Mononuclear cell (primary cell): Measurements from ENCODE around the genes OSTF1 and PRUNE2.

GRCh38 chr9:72553935-72554853 is 32.8 kb downstream of the TMC1 start:
- RRBS, result no CpG with 5 or more reads among the region's 6 CpGs

- RRBS, result no CpG with 5 or more reads among the region's 5 CpGs
Observed at GRCh38 chr9:72579225-72579737, 57.9 kb downstream of the TMC1 start.

- RRBS, result no CpG with 5 or more reads among the region's 2 CpGs
Observed at GRCh38 chr9:72949093-72949362, 3.8 kb downstream of the ALDH1A1 start.

DNA sequence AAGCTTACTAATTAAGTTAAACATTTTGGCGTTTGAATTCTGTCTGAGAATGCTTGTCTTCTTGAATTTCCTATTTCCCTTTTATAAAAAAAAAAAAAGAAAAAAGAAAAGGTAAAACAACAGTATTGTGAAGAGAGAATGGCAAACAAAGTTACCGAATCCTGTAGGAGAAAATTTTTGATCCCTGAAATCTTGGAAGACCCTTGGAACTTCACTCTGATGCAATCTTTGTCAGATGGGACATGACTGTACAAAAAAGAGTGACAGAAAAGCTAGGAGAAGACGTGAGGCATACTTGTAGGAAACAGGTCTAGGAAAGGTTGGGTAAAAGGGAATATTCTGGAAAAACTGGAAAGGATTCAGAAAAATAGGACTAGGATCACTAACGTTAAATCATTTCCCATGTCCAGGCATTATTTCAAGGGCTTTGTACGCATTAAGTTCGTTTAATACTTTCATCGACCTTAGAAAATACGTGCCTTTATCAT is 3.1 kb downstream of the ALDH1A1 start:
- RRBS, result no CpG with 5 or more reads among the region's 8 CpGs

DNA sequence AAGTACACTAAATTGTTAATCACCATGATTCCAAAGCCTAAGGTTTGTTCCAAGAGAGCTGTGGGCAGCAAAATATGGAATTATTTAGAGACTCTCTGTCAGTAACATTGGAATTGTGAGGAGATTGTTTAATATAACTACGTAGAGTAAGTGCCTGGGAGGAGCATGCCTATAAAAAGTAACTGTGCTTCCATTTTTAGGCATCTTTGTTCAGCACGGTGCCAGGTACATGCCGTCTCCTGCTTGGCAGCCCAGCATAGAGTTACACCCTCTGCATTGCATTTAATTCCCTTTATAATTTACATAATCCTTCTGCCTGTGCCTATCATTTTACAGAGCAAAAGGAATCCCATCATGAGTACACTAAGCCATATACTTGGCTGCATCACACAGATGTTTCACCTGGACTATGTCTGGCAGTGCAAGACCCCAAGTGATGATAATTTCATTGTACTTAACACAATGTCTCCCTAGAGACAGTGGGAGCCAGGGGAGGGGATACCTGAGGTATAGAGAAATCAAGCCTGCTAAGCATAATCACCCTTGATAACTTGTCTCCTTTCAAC is 32.2 kb upstream of the ALDH1A1 start:
- RRBS, result no CpG with 5 or more reads among the region's 3 CpGs

- RRBS, result no CpG with 5 or more reads among the region's 2 CpGs
Observed at GRCh38 chr9:73083387-73084010, 68.2 kb upstream of the ANXA1 start.

DNA sequence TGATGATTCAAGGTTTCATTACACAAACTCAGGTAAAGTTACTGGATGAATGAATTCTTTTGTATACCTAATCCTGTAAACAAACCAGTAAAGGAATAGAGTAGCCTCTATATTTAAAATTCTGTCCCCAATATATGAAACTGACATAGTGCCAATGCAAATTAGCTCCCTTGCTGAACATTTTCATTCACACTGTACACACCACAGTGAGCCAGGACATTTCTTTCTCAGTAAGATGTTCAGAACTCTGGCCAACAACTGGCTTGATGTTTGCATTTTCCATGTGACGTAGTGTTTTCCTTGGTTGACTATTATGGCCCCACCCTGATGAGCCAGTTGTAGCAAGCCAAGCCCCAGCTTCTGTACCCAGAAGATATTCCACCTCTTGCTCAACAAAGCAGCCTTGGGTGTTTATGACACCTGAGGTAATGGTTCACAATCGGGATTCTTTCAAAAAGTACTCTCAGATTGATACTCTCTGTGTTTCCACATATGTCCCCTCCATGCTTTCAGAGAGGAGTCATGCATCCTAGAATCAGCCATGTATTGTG is 17.7 kb upstream of the ANXA1 start:
- RRBS, result no CpG with 5 or more reads among the region's 2 CpGs

DNA sequence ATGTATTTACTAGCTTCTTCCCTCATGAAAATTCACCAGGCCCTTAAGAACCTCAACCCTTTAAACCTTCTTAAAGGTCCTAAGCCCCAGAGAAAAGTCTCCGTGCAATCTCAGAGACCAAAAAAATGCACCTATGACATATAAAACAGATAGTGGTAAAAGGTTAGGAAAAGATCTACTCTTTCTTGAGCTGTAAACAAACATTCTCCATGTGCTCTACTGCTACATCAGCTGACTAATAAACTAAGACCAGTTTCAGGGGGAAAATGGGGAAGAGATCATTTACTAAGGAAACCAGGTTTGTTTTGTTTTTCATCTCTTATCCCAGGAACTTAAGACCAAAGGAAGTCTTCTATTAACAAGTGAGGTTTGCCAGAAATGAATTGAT is 84.0 kb downstream of the RORB start:
- RRBS, result no CpG with 5 or more reads among the region's 1 CpG

- RRBS, result no CpG with 5 or more reads among the region's 3 CpGs
Observed at GRCh38 chr9:75026853-75027219, 1.3 kb downstream of the CARNMT1 start.

GRCh38 chr9:75088405-75089519 is at the start of gene OSTF1:
TSS of gene OSTF1 (plus strand) at chr9:75088514.
- RRBS, result 2% methylated on average over 27 of the region's 75 CpGs

DNA sequence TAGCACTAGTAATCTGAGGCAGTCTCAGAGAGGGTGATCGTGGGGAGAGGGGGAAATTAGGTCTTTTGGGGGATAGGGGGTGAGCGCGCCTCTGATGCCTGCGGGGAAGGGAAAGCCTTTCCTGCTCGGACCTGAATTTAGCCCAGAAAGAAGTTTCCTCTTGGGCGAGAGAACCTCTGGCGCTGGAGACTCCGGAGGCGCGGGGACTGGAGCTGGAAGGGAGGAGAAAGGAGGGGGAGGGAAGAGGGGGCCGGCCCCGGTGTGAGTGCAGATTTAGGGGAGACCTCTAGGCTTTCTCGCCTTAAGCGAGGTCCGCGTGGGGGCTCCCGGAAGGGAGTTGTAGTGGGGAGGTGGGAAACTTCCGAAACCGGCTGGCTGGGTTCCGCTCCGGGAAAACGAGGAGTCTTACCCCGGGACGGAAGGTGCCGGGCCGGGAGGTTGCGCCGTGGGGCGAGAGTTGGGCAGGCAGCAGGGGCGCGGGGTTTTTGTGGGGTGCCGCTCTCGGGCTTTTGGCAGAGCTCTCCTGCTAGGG is 1.3 kb downstream of the PCSK5 start:
- RRBS, result 4% methylated on average over 9 of the region's 33 CpGs

DNA sequence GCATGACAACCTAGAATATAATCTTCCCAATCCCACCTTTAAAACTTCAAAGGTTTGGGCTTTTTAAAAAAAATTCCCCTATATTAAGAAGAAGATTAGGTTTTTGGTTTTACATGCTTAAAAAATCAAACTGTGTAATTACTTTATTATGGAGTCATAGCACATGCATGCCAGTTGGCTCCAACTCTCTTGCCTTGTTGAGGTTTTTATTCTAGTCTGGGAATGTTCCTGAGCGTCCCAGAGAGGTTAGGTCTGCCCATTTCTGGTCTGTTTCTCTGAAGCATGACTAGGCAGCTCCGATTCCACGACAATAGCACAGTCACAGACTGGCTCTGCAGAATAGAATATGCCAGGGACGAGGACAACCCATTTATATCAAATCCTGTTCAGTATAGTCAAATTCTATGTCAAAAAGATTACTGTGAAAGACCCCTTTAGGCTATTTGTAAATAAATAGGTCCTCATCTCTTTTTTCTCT is 217.0 kb downstream of the PCSK5 start:
- RRBS, result no CpG with 5 or more reads among the region's 4 CpGs

- RRBS, result no CpG with 5 or more reads among the region's 3 CpGs
Observed at GRCh38 chr9:76375186-76375681, 19.0 kb downstream of the RFK start.

DNA sequence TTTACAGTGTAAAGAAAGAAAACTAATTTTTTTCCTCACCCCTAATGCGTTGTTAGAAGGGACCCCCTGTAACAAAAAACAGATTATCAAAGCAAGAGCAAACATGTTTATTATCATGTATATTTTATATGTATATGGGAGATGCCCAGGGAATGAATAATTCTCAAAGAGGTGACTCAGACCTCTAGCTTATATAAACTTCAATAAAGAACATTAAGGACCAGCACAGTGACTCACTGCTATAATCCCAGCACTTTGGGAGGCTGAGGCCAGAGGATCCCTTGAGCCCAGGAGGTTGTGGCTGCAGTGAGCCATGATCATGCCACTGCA is 7.3 kb upstream of the RFK start:
- RRBS, result no CpG with 5 or more reads among the region's 1 CpG

GRCh38 chr9:76459383-76460356 is 688 bp downstream of the GCNT1 start:
- RRBS, result 2% methylated on average over 12 of the region's 50 CpGs

DNA sequence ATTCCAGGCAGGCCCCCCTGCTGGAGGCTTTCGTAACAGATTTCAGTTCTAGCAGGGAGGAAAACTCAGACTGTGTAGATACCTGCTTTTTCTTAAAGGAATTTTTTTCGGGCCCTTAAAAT is 1.4 kb downstream of the GCNT1 start:
- RRBS, result no CpG with 5 or more reads among the region's 2 CpGs

GRCh38 chr9:76522929-76523494 is 64.0 kb downstream of the GCNT1 start:
- RRBS, result no CpG with 5 or more reads among the region's 22 CpGs

DNA sequence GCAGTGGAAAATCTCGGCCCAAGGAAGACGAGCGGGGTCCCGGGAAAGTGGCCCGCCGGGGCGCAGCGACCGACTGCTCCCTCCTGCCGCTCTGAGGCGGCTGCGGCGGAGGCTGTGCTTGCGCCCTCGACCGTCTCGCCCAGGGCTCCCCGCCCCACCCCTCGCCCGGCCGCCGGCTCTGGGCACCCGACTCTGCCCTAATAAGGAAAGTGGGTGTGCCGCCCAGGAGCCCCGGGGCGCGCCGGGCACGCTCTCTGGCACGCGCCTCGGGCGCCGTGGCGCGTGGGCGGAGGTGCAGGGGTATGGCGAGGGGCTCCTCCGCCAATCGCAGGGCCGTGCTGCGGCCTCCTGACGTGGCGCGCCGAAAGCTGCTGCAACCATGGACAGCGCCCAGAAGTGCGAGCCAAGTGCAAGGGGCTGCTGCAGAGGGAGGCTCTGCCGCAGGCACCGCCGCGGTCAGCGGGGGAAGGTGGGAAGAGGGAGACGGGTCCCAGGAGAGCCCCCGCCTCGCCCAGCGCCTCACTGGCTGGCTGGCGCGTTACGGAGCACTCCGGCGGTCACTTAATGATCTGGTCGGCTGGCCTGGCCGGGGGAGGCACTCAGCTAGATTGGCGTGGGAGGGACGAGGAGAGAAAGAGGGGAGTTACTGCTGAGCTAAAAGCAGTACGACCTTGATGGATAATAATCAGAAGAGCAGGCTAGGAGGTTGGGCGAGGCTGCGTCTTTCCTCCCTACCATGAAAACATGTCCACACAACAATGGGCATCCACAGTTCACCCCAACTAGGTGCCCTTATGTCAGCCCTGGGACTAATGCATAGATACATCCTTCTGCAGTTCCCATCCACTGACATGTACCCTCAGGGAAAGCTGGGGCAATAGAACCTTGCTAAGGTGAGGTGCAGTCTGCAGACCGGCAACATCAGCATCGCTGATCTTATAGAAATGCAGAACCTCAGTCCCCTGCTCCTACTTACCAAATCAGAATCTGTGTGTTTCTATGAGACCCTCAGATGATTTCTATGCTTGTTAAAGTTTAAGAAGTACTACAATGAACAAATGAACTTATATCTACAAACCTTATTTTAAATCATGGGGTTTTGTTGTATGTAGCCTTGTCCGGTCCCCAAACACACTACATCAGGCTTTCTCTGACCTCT is at the start of gene PRUNE2:
Gene PRUNE2 (minus strand): TSS at position 111 of the 1,159 bp plus-strand sequence.
- RRBS, result 3% methylated on average over 17 of the region's 72 CpGs

DNA sequence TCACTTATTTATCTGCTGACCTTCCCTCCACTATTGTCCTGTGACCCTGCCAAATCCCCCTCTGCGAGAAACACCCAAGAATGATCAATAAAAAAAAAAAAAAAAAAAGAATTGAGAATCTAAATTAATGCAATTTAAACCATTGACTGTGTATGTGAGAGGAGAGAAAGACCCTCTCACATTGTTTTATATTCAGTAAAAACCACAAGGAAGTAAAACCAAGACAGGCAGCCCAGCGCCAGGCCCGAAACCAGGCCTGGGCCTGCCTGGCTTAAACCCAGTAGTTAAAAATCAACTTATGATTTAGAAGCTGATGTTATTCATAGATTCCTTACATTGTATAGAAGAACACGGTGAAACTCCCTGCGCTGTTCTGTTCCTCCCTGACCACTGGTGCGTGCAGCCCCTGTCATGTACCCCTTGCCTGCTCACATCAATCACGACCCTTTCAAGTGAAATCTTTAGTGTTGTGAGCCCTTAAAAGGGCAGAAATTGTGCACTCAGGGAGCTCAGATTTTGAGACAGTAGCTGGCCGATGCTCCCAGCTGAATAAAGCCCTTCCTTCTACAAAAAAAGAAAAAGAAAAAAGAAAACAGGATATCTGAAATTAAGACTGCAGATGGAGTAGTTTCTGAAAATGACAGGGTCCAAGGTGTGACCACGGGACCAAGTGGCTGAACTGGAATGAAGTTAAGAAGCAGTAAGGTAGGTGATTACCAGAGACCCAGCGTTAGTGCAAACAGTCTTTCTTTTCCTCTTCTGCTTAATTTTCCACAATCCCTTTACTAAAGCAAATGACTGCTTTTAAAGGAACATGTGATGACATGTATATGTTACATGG is 50.5 kb upstream of the PRUNE2 start:
- RRBS, result no CpG with 5 or more reads among the region's 10 CpGs